H7 (cell line): ENCODE measurements around a stretch of chr14.

DNA sequence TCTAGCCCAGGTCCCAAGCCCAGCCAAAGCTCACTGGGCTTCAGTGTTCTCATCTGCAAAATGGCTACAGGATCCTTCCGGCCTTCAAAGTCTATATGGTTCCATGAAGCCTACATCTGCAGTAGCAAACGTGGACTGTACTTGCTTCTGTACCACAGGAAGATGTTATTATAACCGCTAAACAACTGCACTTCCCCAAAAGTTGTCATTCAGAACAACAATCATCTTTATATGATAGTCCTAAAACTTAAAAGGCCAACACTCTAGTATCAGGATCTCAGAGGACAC lies 6.4 kb downstream of the CCDC88C start:
- RAMPAGE, long total RNA: no peak

DNA sequence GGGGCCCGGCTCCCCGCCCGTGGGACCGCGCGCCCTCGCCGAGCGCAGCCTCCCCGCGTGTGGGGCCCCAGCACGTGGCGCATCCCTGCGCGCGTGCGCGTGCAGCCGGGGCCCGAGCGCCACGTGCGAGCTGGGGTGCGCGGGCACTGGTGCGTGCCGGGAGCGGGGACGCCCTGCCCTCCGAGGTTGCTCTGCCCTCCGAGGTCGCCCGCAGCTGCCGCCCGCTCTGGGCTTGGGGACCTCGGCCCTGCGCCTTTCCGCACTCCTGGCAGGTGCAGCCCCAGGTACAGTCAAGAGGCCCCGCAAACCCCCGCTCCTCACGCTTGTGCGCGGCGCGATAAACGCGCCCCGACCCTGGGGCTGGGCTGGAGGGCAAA lies 425 bp upstream of the CCDC88C start:
- RAMPAGE, long total RNA: no peak

- RAMPAGE, long total RNA: no peak
Measured at GRCh38 chr14:91508948-91509483, 1.1 kb downstream of the PPP4R3A start.

DNA sequence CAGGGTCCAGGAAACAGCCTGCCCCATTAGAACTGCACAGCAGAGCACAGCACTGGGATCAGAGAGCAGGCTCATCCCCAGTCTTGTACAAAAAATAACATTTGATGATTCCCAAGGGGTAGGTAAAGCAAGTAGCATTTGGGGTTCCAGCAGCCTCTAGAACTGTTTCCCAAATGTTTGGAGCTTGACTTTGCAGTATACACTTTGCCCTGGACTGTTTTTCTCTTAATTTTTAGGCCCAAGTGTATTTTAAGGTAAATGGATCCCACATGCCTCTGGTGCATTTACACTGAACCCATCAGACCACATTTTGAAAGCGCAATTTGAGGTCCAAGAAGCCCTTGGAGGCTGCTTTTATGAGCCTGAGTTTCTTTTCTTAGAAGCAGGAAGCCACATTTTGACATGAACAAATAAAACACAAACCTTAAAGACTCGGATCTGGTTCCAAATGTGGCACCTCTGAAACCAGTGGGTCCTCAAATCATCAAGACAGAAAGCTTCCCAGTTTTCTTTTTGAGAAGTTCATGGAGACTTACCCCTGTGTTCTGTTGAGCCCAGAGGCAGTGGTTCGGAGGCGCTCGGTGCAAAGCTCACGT lies 512 bp downstream of the TC2N start:
- RAMPAGE, long total RNA: no peak

- RAMPAGE, long total RNA: no peak
Measured at GRCh38 chr14:91882810-91883303, 15.5 kb upstream of the TC2N start.

DNA sequence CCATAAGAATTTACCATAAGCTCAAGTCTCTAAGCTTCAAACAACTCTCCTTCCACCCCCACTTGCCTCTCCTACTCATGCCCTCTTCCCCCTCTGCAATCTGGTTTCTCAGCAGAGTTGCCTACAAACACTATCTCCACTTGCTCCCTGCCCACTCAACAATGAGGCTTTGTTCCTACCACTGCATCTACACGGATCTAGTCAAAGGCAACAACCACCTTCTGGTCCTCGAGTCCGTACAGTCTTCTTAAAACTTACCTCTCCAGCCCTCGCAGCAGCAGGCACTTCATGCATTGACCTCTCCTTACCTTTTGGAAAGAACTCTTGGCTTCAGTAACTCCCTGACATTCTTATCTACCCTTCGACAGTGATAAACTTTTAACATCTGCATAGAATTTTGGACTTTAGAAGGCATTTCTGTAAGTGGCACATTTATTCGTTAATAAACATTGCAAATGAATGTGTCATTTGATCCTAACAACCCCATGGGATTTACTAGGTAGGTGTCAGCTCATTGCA lies 17.4 kb upstream of the FBLN5 start:
- RAMPAGE, long total RNA: no peak

- RAMPAGE, long total RNA: no peak
Measured at GRCh38 chr14:92040614-92041154, 825 bp upstream of the TRIP11 start.

- RAMPAGE, long total RNA: no peak
Measured at GRCh38 chr14:92459247-92460126, 54.1 kb upstream of the RIN3 start.

DNA sequence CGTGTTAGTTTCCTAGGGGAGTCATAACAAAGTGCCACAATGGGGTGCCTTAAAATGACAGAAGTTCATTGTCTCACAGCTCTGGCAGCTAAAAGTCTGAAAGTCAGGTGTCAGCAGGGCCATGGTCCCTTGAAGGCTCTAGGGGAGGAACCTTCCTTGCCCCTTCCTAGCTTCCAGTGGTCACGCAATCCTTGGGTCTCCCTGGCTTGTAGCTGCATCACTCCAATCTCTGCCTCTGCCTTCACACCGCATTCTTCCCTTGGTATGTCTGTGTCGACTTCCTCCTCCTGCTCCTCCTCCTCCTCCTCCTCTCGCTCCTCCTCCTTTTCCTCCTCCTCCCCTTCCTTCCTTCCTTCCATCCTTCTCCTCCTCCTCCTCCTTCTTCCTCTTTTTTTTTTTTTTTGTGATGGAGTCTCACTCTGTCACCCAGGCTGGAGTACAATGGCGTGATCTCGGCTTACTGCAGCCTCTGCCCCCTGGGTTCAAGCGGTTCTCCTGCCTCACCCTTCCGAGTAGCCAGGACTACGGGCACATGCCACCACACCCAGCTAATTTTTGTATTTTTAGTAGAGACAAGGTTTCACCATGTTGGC lies 25.8 kb upstream of the RIN3 start:
- RAMPAGE, long total RNA: no peak

DNA sequence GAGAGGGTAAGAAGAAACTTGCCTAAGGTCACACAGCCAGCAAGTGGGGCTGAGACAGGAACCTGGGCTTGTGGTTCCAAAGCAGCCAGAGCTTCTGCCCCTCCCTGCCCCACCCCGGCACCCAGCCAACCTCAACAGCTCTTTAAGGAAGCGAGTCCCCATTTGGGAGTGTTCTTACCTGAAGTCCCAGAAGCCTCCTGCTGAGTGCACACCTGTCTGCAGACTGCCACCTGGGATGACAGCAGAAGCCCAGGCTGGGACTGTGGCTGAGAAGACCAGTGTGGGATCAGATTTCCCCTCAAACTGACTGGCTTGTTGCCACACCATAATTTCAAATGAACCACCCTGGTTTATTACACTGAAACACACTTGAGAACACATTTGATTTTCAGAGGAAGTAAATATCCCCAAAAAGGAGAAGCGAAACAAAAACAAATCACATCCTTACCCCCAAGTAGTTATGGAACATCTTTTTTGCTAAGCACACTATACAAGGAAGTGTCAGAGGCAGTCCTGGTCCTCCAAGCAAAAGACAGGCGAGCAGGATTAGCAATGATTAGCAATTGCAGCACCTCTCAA lies 6.3 kb upstream of the RIN3 start:
- RAMPAGE, long total RNA: no peak

- RAMPAGE, long total RNA: no peak
Measured at GRCh38 chr14:92646918-92647652, 101.3 kb downstream of the LGMN start.

DNA sequence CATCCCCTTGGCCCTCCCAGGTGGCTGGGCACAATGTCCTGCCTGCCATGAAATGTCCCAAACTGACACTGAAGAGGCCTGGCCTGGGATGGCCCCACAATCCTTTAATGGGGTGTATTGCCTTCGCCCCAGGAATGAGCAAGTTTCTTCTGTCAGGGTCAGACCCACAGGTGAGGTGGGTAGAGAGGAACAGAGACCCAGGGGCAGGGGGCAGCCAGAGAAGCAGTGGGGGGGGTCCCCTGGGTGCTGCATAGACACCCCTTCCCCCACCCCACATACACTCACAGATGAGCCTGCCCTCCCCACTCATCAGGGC lies 55.9 kb downstream of the LGMN start:
- RAMPAGE, long total RNA: no peak

- RAMPAGE, long total RNA: no peak
Measured at GRCh38 chr14:92747562-92748346, 673 bp downstream of the LGMN start.

DNA sequence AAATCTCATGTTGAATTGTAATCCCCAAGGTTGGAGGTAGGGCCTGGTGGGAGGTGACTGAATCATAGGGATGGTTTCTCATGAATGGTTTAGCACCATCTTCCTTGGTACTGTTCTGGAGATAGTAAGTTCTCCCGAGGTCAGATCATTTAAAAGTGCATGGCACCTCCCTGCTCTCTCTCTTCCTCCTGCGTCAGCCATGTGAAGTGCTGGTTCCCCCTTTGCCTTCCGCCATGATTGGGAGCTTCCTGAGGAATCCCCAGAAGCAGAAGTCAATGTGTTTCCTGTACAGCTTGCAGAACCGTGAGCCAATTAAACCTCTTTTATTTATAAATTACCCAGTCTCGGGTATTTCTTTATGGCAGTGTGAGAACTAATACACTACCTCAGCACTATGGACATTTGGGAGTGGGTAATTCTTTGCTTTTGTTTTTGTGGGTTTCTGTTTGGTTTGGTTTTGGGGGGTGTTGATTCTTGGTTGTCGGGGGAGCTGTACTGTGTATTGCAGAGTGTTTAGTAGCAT lies 4.9 kb upstream of the LGMN start:
- RAMPAGE, long total RNA: no peak

- RAMPAGE, long total RNA: no peak
Measured at GRCh38 chr14:92926452-92926819, 3.5 kb downstream of the CHGA start.

- RAMPAGE, long total RNA: no peak
Measured at GRCh38 chr14:92946086-92946636, 23.2 kb downstream of the CHGA start.

DNA sequence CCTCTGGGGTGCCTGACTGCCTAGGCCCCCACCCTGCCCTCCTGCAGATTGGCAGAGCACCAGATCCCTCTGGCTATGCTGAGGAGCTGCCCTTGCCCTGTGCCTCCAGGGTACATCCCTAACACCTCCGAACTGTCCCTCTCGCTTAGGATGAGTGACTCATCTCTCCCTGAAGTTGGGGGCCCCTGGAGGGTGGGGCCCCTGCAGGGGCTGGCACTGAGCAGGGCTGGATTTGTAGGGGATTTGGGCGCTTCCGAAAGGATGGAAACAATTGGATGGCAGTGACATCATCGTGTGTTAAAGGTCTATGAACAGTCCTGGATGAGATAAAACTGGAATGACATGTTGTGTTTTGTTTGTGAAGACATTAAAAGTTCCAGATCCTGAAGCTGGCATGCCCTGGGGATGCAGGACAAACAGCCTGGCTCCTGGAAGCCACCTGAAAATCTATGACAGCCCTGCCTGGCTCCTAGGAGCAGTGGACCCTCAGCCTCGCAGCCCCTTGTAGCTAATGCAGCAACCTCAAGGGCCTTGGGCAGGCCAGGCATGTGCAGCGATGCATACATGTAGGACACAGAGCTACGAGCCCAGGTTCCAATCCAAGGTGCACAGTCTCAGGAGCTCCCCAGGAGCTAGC lies 51.2 kb downstream of the CHGA start:
- RAMPAGE, long total RNA: no peak

GRCh38 chr14:92986214-92986838 lies 63.4 kb downstream of the CHGA start:
- RAMPAGE, long total RNA: no peak

DNA sequence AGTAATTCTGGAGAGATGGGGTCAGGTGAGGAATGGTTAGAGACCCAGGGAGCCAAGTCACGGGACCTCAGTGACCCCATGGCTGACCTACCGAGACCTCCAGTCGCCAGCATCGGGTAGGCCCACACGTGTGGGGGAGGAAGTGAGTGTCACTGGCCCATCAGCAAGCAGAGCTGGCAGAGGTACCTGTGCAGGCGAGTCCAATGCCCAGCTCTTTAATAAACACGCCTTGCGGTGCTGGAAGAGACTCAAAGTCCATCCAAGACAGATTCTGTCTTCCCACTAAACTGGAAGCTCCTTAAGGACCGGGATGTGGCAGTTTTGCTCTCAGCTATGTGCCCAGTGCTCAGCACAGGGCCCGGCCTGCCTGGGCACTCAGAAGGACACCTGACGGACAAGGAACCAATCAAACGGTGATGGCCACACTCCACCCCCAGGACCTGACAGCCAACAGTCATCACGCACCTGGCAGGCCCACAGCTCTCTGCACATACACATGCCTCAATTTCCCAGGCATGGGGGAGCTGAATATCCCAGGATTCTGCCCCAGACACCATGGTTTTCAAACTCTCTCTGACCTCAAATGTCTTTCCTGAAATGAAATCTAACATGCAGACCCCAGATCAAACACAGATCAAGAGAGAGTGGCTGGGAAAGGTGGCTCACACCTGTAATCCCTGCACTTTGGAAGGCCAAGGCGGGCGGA lies 64.9 kb downstream of the ITPK1 start:
- RAMPAGE, long total RNA: no peak

- RAMPAGE, long total RNA: no peak
Measured at GRCh38 chr14:93104772-93105849, 10.6 kb downstream of the ITPK1 start.